Mesangial cell (primary cell): ENCODE results near the genes COPE, TMEM161A, BORCS8, NDUFA13, ZNF93 and ZNF626.

GRCh38 chr19:18903846-18904666, 8.1 kb upstream of the CERS1 start:
- RAMPAGE, long total RNA: no peak

DNA sequence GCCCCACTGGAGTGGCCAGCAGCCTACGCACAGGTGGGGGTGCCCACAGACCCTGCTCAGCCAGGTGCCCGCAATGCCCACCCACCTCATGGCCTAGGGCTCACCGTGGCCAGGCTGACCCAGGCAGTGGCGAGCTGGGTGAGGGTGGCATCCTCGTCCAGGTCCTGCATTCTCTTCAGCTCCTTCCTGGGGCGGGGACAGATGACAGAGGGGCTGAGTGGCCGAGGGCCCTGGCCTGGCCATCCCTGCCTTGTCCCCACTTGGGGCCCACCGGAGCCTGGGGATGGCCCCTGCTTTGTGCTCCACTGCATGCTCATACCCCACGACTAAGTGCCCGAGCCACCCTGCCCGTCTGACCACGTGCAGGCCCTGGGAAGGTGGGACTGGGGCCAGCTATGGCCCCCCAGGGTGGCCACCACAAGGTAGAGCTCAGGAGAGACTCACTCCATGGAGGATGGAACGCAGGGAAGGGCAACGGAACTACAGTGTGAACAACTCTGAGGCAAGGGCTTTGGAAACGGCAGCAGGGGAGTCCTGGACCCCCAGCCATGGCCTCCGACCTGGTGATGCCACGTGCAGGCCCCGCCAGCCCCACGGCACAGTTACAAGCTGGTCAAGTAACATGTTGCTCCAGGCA, 8.8 kb upstream of the CERS1 start:
- RAMPAGE, long total RNA: no peak

GRCh38 chr19:18918868-18920190, at the start of gene COPE:
Gene COPE (minus strand): TSS chr19:18919387.
- RAMPAGE, long total RNA: start-site peak on the minus strand at chr19:18919357-18919391, 2,429 reads; start-site peak on the plus strand at chr19:18919672-18919740, 84 reads

DNA sequence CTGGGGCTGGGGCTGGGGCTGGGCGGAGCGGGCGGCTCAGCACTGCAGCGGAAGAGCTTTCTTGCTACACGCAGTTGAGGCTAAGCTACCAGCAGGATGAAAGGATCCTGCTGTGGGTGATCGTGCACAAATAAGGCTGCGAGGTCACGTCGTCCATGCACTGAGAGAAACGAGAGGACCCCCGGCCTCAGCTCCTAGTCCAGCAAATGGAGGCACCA, 20.8 kb upstream of the HOMER3 start:
- RAMPAGE, long total RNA: no peak

DNA sequence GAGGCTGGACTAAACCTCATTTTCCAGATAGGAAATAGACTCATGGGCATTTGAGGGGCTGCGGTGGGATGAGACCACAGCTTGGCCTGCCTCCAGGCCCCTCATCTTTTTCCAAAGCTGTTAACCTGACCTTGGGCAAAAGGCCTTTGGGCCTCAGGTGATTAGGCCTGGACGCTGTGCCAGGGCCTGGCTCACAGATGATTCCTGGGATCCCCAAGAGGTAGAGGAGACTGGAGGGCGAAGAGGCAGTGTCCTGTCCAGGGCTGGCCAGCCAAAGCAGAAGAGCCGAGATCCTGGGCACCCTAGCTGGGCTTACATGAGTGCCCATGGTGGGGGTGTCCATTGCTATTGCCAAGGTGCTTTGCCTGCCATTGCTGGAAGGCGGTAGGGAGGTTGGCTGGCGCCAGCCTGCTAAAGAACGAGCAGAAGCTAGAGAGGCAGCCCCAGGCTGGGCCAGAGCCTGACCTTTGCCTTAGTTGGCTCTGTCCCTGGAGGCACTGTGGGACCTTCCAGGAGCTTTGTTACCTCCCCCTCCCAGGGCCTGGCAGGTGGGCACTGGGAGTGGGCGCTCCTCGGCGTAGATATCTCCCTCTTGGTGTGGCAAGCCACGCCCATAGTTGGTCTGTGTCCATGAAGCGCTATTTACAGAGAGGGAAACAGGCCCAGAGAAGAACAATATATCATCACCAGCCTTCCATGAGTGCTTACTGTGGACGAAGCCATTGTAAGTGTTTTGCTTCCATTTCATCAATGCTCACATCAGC, 2.4 kb upstream of the SLC25A42 start:
- RAMPAGE, long total RNA: no peak

DNA sequence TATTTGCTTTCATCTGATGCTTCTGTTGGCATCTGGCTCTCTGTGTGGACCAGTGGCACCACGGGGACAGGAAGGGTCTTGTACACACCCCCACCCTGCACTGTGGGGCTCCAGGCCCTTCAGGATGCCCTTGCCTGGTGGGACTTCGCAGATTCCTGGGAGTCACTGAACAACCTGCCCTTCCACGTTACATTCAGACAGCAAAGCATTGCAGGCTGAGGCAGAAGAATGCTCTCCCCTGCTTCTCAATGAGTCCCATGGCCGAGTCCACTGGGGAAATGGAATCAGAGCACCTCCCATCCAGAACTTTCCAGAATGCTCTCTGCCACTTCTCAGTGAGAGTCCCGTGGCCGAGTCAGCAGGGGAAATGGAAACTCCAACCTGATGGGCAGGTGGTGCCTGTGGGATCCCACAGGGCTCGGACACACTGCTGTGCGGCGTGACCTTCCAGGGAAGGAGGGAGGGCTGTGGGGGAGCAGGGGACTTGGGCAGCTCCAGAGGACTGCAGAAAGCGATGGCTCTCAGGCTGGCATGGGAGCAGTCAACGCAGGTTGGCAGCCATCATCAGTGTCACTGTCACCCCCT, 37.0 kb downstream of the SLC25A42 start:
- RAMPAGE, long total RNA: no peak

GRCh38 chr19:19138182-19138770, at the start of gene TMEM161A:
Gene TMEM161A (minus strand): TSS chr19:19138478.
- RAMPAGE, long total RNA: no peak

DNA sequence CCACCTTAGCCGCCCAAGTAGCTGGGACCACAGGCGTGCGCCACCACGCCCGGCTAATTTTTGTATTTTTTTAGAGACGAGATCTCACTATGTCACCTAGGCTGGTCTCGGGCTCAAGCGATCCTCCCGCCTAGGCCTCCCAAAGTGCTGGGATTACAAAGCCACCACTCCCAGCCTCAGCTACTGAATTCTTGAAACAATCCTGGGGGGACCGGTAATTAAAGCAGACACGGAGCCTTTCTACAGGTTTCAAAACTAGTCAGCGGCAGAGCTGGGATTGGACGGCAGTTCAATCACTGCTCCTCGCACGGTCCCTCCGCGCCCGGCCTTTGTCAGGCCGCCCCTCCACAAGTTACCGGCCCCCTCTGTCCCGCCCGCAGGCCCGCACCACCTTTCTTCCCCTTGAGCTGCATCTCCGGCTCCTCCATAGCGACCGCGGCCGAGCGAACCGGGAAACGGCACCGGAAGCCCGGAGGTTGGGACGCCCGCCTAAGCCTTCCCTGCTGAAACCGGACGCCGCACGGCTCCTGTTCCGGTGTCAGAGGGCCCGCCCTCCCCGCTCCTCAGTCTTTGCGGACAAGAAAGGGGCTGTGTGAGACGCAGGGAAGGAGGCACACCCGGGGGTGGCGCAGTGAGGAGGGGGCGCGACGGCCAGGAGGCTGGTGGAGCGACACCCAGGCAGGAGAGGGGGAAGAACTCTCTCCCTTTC, at the start of gene BORCS8:
TSS of gene BORCS8 (minus strand) at position 463 of the 709 bp plus-strand sequence.
- RAMPAGE, long total RNA: start-site peak on the minus strand centred at position 446 of the sequence, 18 bp wide, 431 reads

- RAMPAGE, long total RNA: no peak
Observed at GRCh38 chr19:19193781-19194259, 1.8 kb downstream of the RFXANK start.

DNA sequence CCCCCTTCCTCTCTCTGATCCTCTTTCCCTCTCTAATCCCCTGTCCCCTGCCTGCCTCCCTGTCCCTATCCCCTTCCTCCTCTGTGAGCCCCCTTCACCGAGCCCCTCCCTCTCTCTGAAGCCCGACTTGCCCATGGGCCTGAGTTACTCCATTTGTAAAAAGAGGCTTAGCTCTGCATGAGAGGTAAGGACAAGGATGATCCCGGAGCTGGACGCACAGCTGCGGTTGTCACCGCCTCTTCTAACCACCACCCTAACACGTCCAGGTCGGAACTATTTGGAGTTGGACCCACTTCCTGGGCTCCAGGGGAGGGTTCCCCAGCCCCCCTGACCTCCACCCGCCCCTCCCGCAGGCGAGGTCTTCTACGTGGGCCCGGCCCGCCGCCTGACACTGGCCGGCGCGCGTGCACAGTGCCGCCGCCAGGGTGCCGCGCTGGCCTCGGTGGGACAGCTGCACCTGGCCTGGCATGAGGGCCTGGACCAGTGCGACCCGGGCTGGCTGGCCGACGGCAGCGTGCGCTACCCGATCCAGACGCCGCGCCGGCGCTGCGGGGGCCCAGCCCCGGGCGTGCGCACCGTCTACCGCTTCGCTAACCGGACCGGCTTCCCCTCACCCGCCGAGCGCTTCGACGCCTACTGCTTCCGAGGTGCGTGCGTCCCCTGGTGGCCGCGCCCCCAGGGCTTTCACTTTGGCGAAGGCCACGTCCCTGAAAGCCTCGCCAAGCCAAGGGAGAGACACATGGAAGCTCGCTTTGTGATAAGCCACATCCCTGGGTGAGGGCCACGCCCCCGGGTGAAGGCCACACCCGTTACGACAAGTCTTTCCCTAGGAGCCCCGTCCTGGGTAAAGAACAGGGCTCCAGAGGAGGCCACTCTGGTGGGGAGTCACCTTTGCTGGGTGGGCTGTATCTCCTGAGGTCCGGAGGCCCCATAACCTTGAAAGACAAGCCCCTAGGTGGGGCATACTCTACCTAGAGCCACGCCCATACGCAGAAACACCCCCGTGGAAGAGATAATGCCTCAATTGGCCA, 13.2 kb downstream of the NCAN start:
- RAMPAGE, long total RNA: no peak

DNA sequence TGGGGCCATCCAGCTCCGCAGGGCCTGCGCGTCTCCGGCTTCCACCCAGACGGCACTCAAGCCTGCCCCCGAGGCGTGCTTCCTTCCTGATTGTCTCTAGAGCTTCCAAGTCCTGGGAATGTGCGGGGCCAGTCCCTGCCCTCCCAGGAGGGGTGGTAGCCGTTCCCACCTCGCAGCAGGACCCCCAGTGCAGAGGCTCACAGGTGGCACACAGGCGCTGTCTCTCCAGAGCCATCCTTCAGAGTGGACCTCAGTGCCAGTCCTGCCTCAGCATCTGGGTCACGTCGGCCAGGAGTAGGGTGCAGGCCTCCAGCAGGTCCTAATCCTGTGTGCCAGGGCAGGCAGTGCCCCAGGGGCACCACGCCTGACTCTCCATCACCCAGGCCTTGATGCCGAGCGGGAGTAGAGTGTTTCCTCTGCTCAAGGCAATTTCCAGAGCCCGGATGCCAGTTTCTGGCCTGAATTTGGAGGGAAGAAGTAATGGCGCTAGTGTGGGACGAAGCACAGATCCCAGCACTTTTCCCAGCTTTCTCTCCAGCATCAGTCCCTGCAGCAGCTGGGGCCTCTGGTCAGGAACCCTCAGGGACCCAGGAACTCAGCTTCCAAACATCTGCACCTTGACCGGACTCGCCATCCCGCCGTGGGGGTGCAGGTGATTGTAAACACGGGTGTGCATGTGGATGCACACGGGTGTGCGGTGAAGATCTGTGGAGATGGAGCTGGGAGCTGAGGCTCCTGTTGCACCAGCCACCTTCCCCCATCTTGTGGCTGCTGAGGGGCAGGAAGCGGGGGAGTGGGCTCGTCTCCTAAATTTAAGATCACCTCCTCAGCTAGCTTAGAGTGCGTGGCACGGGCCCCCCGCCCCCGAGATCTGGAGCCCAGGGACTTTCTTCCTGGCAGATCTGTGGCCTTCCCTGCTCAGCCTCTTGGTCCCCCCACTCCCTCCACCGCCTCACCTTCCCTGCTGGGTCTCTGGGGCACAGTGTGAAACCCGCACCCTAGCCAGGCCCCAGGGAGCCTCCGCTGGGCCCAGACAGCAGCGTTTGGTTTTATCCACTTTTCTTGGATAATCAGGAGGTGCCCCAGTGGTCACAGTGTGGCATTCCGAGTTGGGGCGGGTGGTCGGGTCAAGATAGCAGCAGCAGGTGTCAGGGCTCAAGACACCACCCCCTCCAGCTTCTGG, 35.6 kb downstream of the MAU2 start:
- RAMPAGE, long total RNA: no peak

GRCh38 chr19:19467782-19468779, 47.3 kb downstream of the TSSK6 start:
- RAMPAGE, long total RNA: no peak

DNA sequence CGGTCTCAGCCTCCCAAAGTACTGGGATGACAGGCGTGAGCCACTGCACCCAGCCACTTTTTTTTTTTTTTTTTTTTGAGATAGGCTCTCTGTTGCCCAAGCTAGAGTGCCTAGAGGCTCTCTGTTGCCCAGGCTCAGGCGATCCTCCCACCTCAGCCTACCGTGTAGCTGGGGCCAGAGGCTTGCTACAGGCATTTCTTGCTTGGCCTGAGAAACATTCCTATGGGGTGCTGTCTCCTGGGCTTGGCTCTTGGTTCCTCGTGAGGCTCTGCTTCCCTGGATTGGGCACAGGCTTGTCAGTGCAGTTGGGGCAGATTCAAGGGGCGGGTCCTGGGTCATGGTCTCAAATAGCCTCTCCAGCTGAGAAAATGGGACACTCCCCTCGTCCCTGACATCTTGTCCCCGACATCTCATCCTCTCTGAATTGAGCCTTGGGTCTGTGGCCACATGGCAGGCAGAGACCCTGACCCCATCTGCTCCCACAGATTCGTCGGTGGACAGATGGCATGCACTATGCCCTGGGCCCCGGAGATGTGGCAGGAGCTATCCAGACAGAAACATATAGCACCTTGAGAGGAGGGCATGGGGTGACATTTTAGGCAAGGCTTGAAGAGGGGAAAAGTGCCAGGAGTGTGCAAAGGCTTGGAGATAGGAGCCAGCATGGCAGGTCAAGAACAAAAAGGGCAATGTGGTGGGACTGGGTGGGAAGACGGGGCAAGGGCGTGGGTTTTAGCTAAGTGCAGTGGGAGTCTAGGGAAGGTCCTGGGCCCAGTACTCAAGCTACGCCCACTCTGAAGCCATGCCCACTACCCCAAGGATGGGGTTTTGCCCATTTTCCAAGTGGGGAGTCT, 4.8 kb downstream of the TSSK6 start:
- RAMPAGE, long total RNA: no peak

- RAMPAGE, long total RNA: start-site peak on the plus strand at chr19:19516223-19516241, 739 reads
Observed at GRCh38 chr19:19515858-19516588, at the start of gene NDUFA13. Gene NDUFA13 (plus strand): TSS chr19:19516225.

- RAMPAGE, long total RNA: no peak
Observed at GRCh38 chr19:19653631-19654337, 9.7 kb downstream of the ATP13A1 start.

GRCh38 chr19:19655177-19655734, 8.2 kb downstream of the ATP13A1 start:
- RAMPAGE, long total RNA: no peak

- RAMPAGE, long total RNA: no peak
Observed at GRCh38 chr19:19866679-19867143, 1.0 kb downstream of the ZNF253 start.

- RAMPAGE, long total RNA: start-site peak on the plus strand at chr19:19900969-19900977, 19 reads
Observed at GRCh38 chr19:19900684-19901438, at the start of gene ZNF93. Gene ZNF93 (plus strand): TSS chr19:19900946.

DNA sequence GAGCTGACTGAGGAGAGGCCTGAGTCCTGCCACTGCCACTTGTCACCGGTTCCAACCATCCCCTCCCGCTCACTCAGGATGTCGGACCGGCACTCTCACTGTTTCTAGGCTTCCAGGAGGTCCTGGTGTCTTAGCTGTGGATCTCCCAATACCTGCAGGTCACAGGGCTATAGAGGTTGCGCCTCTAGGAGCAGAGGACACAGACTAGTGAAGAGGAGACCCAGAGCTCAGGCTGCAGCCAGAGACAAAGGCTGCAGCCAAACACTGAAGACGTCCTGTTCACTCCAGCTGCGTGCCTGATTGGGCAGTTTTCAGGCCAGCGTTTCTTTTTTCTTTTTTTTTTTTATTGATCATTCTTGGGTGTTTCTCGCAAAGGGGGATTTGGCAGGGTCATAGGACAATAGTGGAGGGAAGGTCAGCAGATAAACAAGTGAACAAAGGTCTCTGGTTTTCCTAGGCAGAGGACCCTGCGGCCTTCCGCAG, 15.3 kb upstream of the ZNF486 start:
- RAMPAGE, long total RNA: no peak

- RAMPAGE, long total RNA: start-site peak on the minus strand at chr19:20661566-20661616, 154 reads
Observed at GRCh38 chr19:20660931-20661957, at the start of gene ZNF626. Gene ZNF626 (minus strand): TSS chr19:20661571.